ENCODE results near the genes VPS41, YAE1, CDK13 and C7orf25.

- CAGE, long polyA plus RNA, result no peak
- RRBS, result 86% methylated on average over 3 of the region's 9 CpGs
Observed at GRCh38 chr7:38428972-38429716, 202.0 kb downstream of the AMPH start.

GRCh38 chr7:38672643-38673038 is 41.5 kb upstream of the AMPH start:
- CAGE, long polyA plus RNA, result no peak
- RRBS, result no CpG with 5 or more reads among the region's 4 CpGs

DNA sequence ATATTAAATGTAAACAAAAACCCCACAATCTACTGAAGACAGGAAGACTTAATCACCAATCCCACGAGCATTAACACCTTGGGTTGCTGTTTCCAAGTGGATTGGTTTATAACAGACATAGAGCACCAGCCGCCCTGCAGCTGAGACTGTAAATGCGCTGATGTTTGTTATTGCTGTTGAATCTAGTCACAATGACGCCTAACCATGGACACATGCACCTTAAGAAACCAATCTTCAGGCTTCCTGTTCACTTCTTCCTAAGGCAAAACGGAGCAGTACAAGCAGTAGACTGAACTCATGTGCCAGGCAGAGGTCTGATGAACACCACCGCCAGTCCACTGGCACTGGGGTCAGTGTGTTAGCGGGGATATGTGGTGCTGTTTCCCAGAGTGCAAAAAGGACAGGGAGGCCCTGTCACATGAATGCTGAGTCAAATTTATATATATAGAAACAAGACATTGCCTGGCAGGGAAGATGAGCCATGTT is 122.0 kb upstream of the AMPH start:
- CAGE, long polyA plus RNA, result no peak
- RRBS, result no CpG with 5 or more reads among the region's 7 CpGs

DNA sequence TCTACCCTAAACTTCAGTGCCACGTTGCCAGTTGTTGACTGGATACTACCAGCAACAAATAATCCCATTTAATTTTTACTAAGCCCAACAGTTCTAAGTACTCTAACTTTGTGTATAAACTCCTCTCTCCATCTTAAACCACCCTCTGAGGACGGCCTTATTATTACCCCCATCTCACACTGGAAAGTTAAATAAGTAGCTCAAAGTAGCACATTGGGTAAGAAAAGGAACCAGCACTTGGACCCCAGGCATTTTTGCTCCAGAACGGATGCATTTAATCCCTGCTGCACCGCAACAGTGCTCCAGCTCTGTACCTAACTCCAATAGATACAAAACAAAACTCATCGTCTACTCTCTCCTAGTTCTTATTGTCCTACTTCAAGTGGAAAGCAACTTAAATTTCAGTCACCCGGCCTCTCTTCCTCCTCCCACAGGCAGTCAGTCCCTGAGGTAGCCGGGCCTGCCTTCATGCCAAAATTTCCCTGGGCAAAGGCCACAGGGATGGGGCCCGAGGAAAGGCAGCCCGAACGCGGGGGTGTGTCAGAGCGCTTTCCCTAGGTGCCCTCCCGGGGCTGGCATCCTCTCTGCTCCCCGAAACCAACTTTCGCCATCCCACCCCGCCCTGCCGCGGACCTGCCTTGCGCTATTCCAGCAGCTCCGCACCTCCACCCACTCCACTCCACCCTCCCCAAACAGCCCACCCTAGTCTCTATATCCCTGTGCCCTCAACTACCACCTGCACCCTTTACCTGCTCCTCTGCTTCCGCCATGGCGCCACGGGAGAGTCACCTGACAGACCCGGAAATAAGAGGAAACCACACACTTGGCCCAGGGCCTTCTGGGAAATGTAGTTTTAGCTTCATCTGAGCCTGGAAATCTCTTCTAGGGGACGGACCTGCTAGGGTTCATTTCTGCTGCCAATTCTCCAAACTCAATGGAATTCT is at the start of gene VPS41:
Gene VPS41 (minus strand): TSS at position 787 of the 944 bp plus-strand sequence.
- CAGE, long polyA plus RNA, result start-site peak on the minus strand centred at position 775 of the sequence, 25 bp wide, 228 and 1,414 reads in 2 replicates
- RRBS, result 3% methylated on average over 3 of the region's 25 CpGs

GRCh38 chr7:39413867-39414858 is 152.0 kb upstream of the YAE1 start:
- CAGE, long polyA plus RNA, result no peak
- RRBS, result no CpG with 5 or more reads among the region's 61 CpGs

DNA sequence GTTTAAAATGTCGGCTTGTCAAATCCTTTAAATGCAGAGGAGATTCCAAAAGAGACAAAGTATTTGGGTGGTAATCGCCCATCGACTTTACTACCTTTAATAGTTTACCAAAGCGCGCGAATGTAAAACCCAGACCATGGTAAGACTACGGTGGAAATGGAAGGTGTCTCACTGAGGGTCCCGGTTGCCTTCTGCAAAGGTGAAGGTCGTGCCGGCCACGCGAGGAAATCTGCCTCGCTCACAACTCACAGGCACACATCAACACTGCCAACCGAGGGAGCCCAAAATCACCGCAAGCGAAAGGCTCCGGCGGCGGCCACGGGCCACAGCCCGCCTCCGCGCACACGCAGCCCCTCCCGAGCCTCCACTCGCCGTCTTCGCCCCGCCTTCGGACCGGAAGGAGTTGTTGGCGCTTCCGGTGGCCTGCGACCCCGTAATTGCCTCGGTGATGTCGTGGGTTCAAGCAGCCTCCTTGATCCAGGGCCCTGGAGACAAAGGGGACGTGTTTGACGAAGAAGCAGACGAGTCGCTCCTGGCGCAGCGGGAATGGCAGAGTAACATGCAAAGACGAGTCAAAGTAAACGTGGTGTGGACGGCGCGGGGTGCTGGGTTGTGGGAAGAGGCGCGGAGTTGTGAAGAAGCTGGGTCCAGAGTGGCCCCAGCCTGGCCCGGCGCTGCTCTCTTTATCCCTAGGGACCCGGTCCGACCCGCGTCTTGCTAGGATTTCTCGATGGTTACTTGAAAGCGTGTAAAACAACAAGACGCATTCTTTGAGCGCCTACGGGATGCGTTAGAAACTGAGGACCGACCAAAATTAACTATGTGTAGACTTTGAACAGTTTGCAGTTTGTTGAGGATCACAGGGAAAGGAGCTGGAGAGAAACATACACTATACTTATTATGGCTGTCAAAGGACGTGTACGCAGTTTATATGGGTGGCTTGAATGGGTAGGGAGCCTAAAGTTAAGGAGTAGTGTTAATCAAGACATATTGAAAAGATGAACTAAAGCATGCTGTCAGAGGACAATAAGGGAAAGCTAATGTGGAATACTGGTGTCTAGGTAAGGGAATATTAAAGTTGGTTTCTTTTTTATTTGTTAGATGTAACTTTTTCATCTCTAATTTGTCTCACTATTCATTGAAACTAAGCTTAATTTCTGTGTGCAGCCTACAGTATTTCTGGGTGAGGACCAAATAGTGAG is at the start of gene YAE1:
Gene YAE1 (plus strand): TSS at position 434 of the 1,202 bp plus-strand sequence.
- CAGE, long polyA plus RNA, result no peak
- RRBS, result 1% methylated on average over 19 of the region's 65 CpGs

DNA sequence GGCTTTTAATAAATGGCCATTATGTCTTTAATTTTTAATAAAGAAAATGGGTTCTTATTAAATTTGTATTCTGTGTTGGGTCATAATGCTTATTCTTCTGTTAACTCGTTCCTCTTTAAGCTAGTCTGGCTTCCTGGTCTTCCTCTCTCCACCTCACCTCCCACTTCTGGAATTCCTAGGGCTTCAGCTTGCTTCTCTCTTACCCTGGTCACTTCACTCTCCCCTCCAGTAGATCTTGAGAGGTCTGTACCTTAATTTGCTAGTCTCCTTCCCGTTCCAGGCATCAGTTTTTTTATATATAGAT is 111.2 kb downstream of the RALA start:
- CAGE, long polyA plus RNA, result no peak
- RRBS, result no CpG with 5 or more reads among the region's 2 CpGs

DNA sequence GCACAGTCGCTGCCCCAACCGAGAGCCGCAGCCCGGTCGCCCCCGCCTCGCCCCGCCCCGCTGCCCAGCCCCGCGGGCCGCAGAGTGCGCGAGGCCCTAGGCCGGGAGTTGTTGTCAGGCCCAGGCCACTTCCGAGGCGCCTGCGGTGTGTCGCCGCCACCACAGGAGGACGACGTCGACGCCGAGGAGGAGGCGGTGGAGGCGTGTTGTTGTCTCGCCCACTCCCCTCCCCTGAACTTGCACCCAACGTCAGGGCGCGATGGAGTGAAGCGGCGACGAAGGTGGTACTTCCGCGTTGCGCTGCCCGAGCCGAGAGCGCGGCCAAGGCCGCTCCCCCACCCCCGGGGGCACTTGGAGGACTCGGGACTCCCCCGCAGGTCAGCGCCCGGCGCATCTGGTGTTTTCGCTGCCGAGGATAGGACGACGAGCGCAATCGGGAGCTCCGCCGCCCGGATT is at the start of gene CDK13:
Gene CDK13 (plus strand): TSS at position 287 of the 456 bp plus-strand sequence.
- CAGE, long polyA plus RNA, result no peak
- RRBS, result 3% methylated on average over 30 of the region's 57 CpGs

- CAGE, long polyA plus RNA, result no peak
- RRBS, result no CpG with 5 or more reads among the region's 7 CpGs
Observed at GRCh38 chr7:39954749-39955423, 4.8 kb downstream of the CDK13 start.

- CAGE, long polyA plus RNA, result no peak
- RRBS, result no CpG with 5 or more reads among the region's 2 CpGs
Observed at GRCh38 chr7:40015578-40016057, 65.6 kb downstream of the CDK13 start.

GRCh38 chr7:40093870-40095187 is 40.1 kb downstream of the MPLKIP start:
- CAGE, long polyA plus RNA, result no peak
- RRBS, result no CpG with 5 or more reads among the region's 14 CpGs

GRCh38 chr7:40755477-40755865 is 620.7 kb downstream of the SUGCT start:
- CAGE, long polyA plus RNA, result no peak
- RRBS, result no CpG with 5 or more reads among the region's 2 CpGs

- CAGE, long polyA plus RNA, result start-site peak on the plus strand at chr7:40815601-40815714, 76 and 24 reads in 2 replicates
- RRBS, result no CpG with 5 or more reads among the region's 4 CpGs
Observed at GRCh38 chr7:40815423-40815935, 680.7 kb downstream of the SUGCT start.

DNA sequence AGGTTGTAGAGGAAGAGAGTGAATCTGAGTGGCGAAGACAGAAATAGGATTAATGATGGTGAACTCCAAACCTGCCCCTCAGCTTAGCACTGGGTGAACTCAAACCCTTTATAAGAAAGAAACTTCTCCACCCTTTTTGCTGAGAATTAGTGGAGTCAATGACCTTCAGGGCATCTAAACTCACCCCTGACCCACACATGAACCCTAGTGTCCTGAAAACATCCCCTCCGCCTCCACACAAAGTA is 1.4 kb upstream of the INHBA start:
- CAGE, long polyA plus RNA, result no peak
- RRBS, result no CpG with 5 or more reads among the region's 2 CpGs

GRCh38 chr7:41708926-41709282 is 6.0 kb upstream of the INHBA start:
- CAGE, long polyA plus RNA, result no peak
- RRBS, result no CpG with 5 or more reads among the region's 6 CpGs

DNA sequence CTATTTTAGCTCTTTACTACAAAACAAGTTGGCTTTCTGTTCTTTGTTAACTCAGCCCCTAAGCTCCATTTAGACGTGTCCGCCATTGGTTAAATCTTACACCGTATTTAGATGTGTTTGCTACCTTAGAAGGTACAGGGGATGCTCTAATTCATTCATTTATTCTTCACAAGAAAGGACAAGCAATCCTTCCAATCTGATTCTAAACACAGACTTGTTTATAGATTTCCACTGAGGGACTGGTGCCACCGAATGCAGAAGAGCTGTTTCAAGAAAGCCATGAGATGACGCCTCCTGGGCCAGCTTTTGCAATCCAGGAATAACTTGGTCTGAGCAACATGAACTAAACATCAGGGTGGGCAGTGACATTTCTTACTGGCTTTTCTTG is 186.6 kb downstream of the GLI3 start:
- CAGE, long polyA plus RNA, result no peak
- RRBS, result no CpG with 5 or more reads among the region's 5 CpGs

DNA sequence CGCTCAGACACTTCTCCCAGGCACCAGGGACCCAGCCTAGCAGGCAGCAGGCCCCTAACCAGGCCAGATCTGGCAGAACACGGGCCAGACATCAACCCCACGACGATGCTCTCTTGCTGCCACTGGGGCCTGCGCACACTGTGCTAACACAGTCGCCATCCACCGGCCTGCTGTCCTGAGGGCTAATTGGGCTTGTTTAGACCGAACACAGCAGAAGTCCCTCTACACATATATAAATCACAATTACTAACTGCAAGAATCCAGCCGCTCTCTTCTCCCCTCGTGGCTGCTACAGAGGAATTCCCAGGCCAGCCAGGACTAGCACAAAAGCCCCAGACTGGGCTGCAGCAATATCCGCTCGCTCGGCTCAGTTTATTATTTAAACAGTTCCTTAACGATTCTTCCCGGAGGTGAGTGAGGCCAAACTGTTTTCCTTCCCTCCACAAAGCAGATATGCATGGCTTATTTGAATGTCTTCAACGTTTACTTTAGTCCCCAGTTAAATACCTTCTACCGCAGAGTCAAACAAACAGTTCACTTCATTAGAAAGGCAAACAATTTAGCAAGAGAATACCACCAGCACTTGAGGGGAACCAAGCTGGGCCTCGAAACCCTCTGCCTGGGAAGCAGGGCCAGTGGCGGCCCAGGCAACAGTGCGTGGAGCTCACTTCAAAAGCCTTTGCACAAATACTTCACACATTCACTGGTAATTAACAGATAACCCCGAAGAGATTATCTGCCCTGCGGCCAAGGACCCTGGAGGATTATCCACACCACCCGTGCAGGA is 145.4 kb downstream of the GLI3 start:
- CAGE, long polyA plus RNA, result no peak
- RRBS, result no CpG with 5 or more reads among the region's 23 CpGs

DNA sequence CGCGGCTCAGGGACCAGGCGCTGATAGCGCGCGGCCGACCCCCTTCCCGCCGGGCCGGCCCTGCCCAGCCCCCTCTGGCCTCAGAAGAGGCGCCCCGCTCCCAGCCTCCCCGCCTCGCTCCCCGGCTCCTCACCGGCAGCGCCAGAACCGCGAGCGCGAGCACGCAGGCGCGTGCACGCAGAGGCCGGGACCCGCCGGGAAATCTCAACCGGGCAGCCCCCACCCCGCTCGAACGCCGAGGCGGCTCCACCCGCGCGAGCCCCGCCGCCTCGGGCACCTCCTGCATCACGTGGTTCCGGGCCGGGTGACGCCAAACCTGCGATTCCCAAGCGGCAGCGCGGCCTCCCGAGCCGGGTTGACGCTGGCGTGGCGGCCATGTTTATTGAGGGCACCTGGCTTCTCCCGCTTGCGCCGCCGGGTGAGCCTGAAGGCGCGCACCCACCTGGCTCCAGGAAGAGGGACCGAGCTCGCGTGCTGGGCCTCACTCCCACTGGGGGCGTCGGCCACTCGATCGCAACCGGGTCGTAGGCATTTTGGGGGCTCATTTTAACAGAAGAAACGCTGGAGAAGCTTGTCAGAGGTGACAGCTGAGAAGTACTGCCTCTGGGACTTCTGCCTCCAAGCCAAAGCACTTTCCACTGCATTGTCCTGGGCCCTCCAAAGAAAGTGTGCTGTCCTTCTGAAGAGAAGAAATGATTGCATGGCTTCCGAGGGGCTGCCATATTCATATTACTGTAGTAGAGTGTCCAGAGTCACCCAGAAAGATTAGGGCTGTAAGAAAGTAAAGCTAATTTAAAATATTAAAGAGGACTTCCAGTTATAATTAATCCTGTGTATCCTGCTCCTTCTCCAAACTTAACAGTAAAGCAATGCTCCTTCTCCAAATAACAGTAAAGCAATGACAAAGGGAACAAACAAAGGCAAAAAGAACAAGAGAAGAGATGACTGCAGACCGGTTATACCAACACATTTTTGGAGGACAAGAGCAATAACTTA is at the start of gene C7orf25:
Gene C7orf25 (minus strand): TSS at position 289 of the 996 bp plus-strand sequence.
- CAGE, long polyA plus RNA, result start-site peak on the minus strand centred at position 196 of the sequence, 94 bp wide, 129 and 163 reads in 2 replicates
- RRBS, result 2% methylated on average over 58 of the region's 71 CpGs

- CAGE, long polyA plus RNA, result no peak
Observed at GRCh38 chr7:43044068-43044387, 68.4 kb upstream of the HECW1 start.

GRCh38 chr7:43607997-43608983 is 25.4 kb downstream of the STK17A start:
- CAGE, long polyA plus RNA, result no peak
- RRBS, result no CpG with 5 or more reads among the region's 7 CpGs

Data from AG04450 (cell line).